Body of pancreas (tissue), 2 donors: ENCODE results near the genes CRYBG2 and KDF1.

DNA sequence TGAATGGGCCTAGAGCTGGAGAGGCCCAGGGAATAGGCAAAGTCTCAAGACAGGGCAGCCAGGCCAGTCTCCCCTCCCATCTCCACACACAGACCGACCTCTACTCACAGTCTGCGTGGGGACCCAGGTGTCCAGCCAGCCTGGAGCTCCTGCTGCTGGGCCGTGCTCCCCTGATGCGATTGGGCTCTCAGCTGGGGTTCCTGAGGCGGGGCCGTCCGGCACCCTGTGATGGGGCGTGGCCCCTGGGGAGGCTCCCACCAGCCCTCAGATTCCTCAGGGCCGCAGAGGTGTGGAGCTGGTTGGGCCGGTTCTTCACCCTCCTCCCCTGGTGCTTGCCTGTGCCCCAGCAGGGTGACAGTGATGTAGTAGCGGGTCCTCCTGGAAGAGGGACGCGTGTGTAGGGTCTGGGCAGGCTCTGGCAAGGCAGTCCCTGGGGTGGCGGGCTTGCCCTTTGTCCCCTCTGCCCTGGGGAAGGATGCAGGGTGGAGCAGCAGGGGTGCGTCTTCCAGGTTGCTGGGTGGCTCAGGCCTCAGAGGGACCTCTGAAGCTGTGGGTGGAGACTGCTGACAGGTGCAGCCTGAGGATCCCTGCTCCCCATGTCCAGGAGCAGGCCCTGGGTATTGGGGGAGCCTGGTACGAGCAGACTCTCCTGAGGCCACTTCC lies at the start of gene CRYBG2:
CRYBG2 (minus strand) TSS at position 193 of the 663 bp plus-strand sequence.
- PRO-cap, result no peak
- RAMPAGE, long total RNA, 2 experiments, result no peak in any of the 2 experiments

DNA sequence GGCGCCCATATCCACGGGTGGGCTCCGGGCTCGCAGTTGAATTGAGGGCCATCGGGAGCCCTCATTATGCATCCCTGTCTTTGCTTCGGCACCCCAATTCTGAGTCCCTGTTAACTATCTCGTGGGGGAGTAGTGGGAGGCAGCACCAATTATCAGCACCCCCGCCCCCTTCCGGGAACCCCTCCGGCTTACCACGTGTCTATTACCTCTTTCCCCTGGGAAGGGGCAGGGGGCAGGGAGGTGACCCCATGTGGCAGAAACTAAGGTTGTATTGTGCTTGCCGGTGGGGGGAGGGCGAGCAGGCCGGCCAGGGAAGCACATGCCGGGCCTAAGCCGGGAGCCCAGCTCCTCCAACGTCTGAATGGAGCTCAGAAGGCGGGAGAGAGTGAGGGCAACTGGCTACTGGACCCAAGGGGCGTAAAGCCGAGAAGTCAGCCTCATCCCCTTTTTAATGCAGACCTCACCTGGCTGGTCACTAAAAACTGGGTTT lies 1.1 kb downstream of the LIN28A start:
- PRO-cap, result no peak
- RAMPAGE, long total RNA, 2 experiments, result no peak in any of the 2 experiments

DNA sequence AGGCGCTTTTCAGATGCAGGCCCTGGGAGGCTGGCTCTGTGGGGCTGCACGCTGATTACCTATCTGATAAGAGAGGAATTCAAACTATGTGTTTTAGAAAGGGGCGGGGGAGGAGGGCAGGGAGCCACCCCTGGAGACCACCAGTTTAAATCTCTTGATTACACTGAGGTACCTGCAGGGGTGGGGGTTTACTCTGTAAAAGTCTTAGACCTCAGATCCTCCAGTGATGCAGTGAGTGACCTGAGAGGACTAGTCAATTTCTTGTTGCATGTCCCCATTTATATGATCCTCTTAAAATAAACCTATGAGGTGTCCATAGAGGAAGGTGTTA lies 8.5 kb downstream of the LIN28A start:
- PRO-cap, result no peak
- RAMPAGE, long total RNA, 2 experiments, result no peak in any of the 2 experiments

DNA sequence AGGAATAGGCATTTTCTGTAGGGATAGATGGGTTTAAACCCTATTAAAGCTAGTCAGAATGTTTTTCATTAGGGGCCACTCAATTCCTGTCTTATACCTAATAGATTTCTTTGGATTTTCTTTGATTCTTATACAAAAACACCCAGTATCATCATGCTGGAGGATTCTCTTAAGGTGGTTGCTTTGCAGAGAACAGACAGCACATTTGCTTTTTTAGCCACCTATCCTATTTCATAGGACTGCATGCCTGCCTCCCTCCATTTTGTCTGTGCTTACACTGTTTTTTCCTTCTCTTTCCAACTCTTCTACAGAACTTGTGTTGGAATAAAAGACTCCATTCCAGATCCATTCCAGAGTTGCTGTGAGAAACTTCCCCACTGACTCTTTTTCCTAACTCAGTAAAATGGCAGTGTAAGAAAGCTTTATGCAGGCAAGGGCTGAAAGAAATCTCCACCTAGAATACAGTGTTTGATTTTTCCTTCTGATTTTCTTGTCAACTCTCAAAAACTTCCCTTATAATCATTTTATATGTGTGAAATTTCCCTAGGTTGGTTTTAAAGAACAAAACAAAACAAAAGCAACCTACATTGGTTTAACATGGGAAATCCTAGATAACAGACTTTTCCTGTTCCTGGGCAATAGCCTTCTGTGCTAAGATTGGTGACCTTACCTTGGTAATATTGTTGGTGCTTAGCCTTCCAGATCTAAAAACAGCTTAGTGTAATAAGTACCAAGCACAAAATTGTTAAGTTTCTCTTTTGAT lies 5.2 kb upstream of the ARID1A start:
- PRO-cap, result no peak
- RAMPAGE, long total RNA, 2 experiments, result no peak in any of the 2 experiments

DNA sequence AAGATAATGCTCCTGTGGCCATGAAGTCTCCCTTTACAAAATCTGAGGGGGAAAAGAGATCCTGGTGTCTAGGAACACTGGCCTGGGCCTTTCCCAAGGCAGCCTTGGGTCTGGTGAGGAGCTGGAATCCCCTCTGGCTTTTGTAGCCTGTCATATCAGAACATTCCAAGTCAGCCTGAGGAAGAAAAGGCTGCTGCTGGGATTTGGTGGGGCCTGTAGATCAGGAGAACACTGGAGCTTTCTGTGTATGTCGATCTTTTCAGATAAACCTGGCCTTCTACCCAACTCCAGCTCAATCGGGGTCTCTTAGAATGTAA lies 1.6 kb upstream of the ARID1A start:
- PRO-cap, result no peak
- RAMPAGE, long total RNA, 2 experiments, result no peak in any of the 2 experiments

DNA sequence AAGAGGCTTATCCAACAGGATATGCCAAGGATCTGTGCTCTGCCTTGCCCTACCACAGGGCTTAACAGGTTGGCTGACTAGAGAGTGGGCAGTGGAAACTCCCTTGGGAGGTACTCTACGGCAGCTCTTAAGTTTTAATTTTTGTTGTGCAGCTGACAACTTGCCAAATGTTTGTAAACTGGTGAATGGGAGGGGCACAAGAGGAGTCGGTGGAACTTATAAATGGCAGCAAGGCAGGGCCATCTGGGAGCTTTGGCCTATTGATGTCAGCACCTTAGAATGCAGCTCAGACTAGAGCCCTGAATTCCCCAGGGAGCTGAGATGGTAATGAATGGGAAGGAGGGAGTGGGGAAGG lies 16.4 kb upstream of the PIGV start:
- PRO-cap, result no peak
- RAMPAGE, long total RNA, 2 experiments, result no peak in any of the 2 experiments

- PRO-cap, result unidirectional peak, minus-strand start at chr1:26784016; unidirectional peak, minus-strand start at chr1:26784053
- RAMPAGE, long total RNA, 2 experiments, result no peak in any of the 2 experiments
Observed at GRCh38 chr1:26783695-26784532, 3.8 kb upstream of the PIGV start.

DNA sequence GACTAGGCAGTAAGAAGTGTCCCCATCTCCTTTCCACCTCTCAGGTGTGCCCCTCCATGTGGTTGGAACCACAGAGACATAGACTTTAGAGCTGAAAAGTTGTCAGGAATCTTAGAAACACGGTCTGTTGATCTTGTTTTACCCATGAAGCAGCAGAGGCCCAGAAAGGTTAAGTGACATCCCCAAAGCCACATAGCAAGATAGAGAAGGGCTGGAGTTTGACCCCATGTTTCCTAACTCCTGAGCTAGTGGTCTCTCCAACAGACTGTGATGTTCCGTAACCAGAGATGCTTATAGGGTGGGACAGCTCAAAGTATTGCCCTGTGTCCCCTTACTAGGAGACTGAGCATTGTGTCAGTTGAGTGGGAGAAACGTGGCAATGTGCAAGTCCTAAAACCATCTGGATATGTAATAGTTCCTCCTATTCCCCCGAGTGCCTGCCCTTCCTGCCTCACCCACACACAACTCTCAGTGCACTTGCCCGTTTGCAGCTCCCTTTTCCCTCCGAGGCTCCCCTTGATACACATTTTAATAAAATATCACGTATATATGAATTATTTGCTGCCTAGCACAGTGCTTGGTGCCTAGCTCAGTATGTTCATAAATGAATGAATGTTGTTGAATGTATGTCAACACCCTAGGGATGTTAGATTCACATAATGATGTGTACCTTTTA lies 3.3 kb downstream of the PIGV start:
- PRO-cap, result no peak
- RAMPAGE, long total RNA, 2 experiments, result no peak in any of the 2 experiments

DNA sequence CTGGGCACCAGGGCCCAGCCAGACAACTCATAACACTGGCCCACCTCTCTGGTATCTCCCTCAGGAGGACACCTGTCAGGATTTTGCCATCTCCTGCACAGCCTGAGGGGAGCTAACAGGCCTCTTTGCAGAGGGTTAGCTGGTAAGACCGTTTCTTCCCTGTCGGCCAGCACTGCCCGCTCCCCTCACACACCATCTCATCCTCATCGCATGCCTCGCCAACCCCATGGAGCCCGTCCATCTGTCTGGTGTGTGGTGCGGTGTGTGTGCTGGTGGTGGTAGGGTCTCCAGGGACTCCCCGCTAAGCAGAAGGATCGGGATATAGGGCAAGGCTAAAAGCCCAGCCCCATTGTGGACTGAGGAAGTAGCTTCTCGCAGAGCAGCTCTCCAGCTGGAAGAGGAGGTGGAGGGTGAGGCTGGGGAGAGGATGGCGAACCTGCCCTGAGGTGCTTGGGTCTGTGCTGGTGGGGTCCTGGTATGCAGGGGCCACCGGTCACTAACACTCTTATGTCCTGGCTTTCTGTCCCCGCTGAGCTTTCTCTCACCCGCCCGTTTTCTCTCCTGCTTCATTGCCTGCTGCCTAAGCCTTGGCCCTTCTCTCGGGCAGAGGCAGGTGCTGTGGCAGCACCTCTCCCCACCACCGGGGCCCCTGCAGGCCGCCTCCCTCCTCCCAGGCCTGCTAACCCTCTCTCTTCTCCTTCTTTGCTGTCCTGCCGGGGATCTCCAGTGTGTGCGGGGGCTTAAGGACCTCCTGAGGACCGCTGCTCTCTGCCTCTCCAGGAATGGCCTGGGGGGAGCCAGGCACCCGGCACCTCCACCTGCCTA lies 6.6 kb upstream of the SFN start:
- PRO-cap, result no peak
- RAMPAGE, long total RNA, 2 experiments, result no peak in any of the 2 experiments

DNA sequence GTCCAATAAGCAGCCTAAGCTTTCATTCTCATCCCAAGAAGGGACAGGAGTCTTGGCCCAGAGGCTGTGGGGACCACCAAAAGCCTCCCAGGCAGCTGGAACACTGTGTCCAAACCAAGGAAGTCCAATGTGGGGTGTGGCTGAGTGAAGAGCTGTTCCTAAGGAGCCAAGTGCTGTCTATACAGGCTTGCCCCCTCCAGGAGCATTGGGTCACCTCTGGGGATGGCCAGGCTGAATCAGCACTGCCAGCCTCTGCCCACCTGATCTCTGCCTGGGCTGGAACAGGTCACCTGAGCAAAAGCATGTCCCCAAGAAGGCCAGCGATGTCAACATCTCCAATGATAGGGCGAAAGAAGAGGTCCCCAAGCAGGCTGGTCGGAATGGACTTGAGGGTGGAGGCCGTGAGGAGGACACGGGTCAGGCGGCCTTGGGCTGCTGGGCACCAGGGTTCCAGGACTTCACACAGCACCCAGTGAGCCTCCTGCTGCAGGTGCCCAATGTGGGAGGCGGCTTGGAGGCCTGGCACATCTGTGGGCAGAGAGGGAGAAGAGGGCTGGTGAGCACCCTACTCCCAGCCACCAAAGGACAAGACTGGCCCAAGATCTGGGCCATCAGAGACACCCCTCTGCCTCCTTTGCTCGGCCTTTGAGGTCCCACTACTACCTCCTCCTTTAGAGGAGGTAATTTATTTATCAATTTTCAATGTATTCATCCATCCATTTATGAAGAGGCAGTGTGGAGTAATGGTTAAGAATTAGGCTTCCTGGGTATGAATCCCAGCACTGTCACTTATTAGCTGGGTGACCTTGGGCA lies 2.0 kb downstream of the NR0B2 start:
- PRO-cap, result unidirectional peak, minus-strand start at position 579 of the sequence
- RAMPAGE, long total RNA, 2 experiments, result no peak in any of the 2 experiments

DNA sequence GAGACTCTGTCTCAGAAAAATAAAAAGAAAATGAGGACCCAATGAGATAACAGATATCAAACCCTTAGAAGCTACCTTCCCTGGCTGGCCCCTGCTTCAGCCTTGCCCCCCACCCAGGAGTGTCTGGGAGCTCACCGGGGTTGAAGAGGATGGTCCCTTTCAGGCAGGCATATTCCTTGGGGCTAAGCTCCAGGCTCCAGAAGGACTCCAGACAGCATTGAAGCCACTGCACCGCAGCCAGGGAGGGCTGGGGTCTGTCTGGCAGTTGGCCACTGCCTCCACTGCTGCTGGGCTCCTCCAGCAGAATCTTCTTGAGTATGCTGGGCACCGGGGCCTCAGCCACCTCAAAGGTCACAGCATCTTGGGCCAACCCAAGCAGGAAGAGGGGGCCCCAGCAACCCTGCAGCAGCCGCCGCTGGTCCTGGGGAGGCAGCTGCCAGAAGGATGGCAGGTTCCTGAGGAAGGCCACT lies 466 bp downstream of the NR0B2 start:
- PRO-cap, result unidirectional peak, plus-strand start at position 199 of the sequence
- RAMPAGE, long total RNA, 2 experiments, result no peak in any of the 2 experiments

DNA sequence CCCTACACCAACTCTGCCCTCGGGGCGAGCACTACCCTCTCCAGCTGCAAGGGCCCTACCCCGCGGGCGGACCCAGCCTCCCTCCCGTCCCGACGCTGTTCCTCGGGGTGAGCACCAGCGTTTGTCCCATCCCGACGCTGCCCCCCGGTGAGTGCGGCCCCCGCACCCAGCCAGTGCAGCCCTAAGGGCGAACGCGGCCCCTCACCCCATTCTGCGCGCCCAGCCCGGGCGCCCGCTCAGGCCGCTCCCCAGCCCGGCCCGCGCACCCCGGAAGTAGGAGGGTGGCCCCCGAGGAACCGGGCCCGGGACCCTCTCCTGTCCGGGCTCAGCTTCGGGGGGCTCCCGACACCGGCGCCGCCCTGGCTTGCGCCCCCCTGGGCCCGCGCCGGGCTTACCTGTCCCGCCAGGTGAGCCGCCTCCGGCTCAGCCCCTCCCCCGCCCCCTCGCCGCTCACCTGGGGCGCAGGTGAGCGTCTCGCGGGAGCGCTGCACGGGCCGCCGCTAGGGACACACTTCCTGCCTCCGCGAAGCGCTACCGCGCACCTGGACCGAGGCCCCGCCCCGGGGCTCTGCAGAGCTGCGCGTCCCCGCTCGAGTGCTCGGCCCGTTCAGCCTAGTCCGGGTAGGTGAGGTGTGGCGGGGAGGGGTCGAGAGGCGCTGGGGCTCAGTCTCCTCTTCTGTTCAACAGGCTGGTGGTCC lies at the start of gene KDF1:
KDF1 (minus strand) TSS at position 514 of the 698 bp plus-strand sequence.
- PRO-cap, result bidirectional peak, plus-strand start at position 573 of the sequence, minus-strand start at position 428 of the sequence
- RAMPAGE, long total RNA, 2 experiments, result start-site peak on the minus strand in 2 of 2 experiments, centred at positions 437 to 448 of the sequence, 51 to 71 reads per replicate

- PRO-cap, result no peak
- RAMPAGE, long total RNA, 2 experiments, result no peak in any of the 2 experiments
Observed at GRCh38 chr1:26966819-26967265, 6.6 kb upstream of the KDF1 start.

GRCh38 chr1:26994869-26995133 lies 1.3 kb downstream of the TRNP1 start:
- PRO-cap, result no peak
- RAMPAGE, long total RNA, 2 experiments, result no peak in any of the 2 experiments

GRCh38 chr1:27044690-27045259 lies 32.1 kb upstream of the TENT5B start:
- PRO-cap, result no peak
- RAMPAGE, long total RNA, 2 experiments, result no peak in any of the 2 experiments

DNA sequence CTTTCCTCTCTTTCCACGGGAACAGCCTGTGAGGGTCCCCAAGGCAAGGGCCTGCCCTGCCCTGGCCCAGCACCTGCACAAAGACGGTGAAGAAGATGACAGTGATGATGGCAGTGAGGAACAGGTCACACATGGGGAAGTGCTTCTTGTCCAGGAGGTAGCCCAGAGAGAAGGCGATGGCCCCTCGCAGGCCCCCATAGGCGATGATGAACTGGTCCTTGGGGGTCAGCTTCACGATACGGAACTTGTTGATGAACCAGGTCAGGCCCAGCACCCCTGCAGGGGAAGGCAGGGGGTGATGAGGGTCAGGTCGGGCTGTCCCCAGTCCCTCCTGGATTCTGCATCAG lies 49.1 kb downstream of the SLC9A1 start:
- PRO-cap, result no peak
- RAMPAGE, long total RNA, 2 experiments, result no peak in any of the 2 experiments

DNA sequence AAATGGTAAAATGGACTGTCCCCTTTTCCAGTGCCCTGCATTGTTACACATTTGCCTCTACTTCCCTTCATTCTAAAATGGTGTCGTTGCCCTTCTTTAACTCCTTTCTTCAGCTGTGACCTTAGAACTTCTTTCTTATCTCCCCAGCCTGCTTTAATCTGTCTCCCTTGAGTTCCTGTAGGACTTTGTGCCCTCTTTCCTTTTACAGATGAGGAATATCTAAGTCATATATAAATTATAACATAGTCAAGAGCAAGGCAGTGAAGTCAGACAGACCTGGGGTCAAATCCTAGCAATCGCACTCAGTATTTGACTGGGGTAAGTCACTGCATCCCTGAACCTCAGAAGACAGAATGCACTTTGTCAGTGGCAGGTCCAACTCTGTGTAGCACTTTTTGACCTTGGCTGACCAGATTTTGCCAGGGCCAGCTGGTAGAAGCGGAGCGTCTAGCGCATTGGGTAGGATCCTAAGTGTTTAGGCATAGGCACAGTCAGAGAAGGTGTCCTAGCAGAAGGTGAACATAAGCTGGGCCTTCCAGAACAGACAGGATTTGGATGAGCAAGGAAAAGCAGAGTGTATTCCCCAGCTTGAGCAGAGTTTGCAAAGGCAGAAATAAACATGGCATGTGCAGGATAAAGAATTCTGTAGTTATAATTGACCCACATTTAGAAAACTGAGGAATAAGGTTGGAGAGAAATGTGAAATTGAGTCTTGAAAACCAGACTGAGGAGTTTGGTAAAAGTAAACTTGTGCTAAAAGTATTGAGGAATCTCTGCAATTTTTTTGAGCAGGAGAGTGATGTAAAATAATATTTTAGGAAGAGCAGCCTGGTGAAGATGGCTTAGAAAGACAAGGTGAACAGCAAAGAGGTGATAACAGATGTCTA lies 31.1 kb upstream of the TMEM222 start:
- PRO-cap, result no peak
- RAMPAGE, long total RNA, 2 experiments, result no peak in any of the 2 experiments

DNA sequence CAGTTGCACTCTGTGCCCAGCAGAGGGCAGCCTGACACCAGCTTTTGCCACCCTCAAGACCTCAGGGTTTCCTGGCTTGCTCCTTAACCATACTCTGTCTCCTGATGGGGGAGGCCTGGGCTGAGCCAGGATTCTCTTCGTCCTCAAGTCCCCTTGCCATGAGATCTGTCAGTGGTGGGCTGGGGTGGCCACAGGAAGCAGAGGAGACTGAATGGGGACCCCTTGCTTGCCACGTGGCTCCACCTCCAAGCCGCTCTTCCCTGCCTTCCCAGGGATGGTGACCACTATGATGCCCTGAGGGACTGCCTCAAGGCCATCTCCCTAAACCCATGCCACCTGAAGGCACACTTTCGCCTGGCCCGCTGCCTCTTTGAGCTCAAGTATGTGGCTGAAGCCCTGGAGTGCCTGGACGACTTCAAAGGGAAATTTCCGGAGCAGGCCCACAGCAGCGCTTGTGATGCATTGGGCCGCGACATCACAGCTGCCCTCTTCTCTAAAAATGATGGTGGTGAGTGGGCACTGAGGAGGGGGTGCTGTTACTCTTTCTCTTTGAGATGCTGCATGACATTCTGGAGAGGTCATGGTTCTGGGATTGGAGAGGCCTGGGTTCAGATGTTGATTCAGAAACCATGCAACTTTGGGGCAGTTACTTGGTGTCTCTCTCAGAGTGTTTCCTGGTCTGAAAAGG lies 20.9 kb upstream of the TMEM222 start:
- PRO-cap, result no peak
- RAMPAGE, long total RNA, 2 experiments, result no peak in any of the 2 experiments

DNA sequence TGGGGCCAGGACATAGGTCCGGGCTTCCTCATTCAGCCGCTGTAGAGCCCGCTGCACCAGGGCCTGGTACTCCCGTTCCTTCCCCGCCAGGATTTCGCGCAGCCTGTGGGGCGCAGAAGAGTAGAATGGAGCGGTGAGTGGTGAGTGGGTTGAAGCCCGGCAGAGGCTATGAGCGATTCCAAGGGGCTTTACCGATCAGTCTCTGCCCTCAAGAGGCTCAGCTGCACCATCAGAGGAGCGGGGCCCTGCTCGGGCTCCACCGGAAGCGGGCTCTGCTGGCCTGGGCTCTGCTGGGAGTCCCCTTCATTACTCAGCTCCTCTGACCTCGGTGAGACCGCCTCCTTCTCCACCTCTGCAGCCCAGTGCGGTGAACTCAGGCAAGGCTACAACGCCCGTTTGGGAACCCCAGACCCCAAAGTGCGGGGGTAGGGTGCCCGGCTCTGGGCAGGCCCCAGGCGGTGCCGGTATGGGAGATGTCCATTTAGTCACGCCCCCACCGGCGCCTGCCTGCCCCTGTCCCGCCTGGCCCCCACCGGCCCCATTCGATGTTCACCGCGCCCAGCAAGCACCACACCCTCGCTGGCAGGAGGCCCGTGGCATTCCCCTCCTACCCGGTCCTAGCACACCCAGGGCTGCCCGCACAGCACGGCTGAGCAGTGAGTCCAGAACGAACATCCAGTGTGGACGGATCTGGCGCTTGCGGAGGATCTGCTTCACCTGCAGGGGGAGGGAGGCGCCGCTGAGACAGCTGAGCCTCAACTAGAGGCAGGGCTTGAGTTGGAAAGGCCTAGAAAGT lies 10.2 kb downstream of the MAP3K6 start:
- PRO-cap, result unidirectional peak, plus-strand start at position 656 of the sequence
- RAMPAGE, long total RNA, 2 experiments, result no peak in any of the 2 experiments

GRCh38 chr1:27360021-27360976 lies 6.5 kb downstream of the MAP3K6 start:
- PRO-cap, result no peak
- RAMPAGE, long total RNA, 2 experiments, result no peak in any of the 2 experiments